Endodermal cell (in vitro differentiated cells): ENCODE measurements around a stretch of chr19.

DNA sequence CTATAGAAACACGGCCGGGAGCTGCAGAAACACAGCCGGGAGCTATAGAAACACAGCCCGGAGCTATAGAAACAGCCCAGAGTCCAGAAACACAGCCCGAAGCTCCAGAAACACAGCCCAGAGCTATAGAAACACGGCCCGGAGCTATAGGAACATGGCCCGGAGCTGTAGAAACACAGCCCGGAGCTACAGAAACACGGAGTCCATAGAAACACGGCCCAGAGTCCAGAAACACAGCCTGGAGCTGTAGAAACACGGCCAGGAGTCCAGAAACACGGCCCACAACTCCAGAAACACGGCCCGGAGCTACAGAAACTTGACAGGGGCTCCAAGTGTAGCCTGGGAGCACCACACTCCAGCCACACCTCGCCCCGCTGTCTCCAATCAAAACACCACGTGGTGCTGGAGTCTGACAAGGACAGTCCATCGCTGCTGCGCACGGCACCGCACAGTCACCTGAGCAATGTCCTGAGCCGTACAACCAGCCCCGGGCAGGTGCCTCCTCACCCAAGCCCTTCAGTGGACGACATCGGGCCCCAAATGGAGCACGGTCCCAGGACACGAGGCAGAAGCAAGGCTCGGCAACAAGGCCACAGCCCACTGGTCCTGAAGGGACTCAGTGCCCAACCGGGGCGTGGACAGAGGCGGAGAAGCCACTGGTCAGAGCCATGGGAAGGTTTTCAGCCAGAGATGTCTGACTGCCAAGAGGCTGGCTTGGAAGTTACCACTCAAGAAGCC lies 19.5 kb upstream of the PLPP2 start:
- PRO-cap: no peak

GRCh38 chr19:373978-374289 lies 1.9 kb downstream of the THEG start:
- PRO-cap: no peak

GRCh38 chr19:374290-374576 lies 1.6 kb downstream of the THEG start:
- PRO-cap: no peak

DNA sequence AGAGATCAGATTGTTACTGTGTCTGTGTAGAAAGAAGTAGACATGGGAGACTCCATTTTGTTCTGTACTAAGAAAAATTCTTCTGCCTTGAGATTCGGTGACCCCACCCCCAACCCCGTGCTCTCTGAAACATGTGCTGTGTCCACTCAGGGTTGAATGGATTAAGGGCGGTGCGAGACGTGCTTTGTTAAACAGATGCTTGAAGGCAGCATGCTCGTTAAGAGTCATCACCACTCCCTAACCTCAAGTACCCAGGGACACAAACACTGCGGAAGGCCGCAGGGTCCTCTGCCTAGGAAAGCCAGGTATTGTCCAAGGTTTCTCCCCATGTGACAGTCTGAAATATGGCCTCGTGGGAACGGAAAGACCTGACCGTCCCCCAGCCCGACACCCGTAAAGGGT lies 10.9 kb upstream of the THEG start:
- PRO-cap: bidirectional peak, plus-strand start at position 152 of the sequence, minus-strand start at position 134 of the sequence; bidirectional peak, plus-strand start outside the sequence, minus-strand start at position 395 of the sequence

DNA sequence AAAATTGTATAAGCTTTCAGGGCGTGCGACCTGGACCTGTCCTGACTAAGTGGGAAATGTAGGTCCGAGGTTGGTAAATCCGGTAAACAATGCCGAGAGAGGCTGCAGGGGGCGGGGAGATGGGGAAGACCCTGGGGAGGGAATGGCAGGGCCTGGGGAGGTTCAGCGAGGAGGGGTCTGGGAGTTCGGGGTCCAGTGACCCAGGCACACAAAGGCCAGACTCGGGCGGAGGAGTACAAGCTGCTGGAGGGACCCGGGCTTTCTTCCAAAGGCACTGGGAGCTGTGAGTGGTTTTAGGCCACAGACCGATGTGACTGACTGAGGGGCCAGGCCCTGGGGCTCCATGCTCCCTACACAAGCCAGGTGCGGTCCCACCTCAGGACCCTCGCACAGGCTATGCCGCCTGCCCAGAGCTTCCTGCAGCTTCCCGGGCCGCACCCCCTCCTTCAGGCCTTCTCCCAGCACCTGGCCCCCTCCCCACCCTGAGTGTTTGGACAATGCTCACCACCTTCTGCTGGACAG lies 3.1 kb upstream of the HCN2 start:
- PRO-cap: no peak

DNA sequence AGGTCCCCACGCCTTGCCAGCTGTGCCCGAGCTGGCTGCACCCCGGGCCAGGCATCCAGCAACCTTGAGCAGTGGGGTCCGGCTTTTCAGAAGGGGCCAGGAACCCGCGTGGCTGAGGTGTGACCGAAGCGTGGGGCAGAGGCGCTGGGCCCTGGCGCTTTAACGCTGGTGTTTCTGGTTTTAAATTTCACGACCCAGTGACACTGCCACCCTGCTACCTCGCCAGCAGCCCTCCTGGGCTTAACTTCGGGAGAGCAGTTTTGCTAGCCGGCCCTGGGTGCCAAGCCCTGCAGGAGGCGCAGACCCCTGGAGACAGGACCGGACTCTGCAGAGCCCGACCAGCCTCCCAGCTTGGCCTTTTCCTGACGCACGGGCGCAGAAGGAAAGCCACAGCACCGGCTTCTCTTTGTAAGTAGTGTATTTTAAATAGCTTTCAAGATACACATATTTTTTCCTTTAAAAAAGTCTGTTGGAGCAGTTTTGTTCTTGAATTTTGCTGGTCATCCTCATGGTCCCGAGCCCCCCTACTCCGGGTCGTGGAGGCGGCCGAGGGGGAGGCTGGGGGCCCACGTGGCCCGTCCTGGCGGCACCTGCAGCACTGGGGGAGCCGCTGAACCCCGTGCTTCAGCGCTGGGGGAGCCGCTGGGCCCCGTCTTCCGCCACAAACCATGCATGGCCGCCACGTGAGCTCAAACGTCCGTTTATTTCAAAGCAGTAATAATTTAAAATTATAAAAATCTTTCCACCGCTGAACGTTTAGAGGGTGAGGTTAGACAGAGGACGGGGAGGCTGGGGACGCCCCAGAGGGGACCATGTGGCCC lies 7.7 kb downstream of the FGF22 start:
- PRO-cap: no peak

DNA sequence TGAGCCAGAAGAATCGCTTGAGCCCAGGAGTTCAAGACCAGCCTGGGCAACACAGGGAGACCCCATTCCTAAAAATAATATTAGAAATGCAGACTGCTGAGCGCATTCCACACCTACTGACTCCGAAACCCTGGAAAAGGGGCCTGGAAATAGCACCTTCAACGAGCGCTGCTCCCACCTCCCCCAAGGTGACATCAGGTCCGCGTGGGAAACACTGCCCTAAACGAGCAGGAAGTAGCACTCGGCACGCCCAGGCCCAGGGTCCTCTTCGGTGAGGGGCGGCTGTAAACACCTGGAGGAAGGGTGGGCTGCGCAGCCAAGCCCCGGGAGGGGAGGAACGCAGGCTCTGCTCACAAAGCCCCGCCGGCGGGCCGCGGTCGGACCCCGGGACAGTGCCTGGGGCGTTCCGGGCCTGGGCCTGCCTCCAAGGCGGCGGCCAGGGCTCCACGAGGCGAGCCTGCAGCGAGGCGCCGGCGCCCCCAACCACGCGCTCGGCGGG lies 881 bp downstream of the RNF126 start:
- PRO-cap: bidirectional peak, plus-strand start at position 355 of the sequence, minus-strand start at position 138 of the sequence

DNA sequence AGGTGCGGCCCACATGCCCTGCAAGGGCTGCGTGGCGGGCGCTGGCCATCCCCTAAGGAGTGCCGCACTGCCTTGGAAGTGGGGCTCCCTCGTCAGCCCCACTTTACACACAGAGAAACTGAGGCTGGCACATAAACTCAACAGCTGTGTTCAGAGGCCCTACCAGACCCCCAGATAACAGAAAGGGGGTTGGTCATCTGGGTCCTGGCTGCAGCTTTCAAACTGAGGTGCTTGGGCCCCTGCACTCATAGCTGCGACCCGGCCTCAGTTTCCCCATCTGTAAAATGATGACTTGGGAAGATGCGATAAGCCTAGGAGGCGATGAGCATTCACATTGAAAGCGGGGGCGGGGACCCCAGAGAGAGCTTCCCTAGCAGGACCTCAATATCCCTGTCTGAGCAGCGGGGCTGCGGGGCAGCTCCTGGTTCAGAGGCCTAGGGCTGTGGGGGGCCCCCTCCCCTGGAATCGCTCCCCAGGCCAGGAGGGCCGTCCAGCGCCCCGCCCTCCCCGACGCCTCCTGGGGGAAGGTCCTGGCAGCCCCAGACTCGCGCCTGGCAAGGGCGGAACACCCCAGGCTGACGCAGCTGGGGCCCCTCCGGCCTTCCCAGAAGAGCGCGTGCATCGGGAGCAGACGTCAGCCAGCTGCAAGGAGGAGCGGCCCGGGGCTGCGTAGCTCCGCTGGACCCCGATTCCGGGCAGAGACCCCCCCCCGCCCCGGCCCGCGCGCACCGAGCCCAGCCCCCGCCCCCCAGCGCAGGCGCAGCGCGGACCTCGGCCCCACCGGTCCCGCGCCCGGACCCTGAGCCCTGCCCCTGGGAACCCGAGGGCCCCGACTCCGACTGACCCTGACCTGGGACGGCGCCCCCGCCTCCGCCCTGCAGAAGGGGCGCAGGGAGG lies 3.4 kb downstream of the FSTL3 start:
- PRO-cap: unidirectional peak, plus-strand start at position 630 of the sequence

- PRO-cap: no peak
Observed at GRCh38 chr19:694913-695316, 337 bp downstream of the PRSS57 start.

- PRO-cap: no peak
Observed at GRCh38 chr19:720556-721091, 11.9 kb downstream of the PALM start.

GRCh38 chr19:727426-728657 lies 19.1 kb downstream of the PALM start:
- PRO-cap: no peak

DNA sequence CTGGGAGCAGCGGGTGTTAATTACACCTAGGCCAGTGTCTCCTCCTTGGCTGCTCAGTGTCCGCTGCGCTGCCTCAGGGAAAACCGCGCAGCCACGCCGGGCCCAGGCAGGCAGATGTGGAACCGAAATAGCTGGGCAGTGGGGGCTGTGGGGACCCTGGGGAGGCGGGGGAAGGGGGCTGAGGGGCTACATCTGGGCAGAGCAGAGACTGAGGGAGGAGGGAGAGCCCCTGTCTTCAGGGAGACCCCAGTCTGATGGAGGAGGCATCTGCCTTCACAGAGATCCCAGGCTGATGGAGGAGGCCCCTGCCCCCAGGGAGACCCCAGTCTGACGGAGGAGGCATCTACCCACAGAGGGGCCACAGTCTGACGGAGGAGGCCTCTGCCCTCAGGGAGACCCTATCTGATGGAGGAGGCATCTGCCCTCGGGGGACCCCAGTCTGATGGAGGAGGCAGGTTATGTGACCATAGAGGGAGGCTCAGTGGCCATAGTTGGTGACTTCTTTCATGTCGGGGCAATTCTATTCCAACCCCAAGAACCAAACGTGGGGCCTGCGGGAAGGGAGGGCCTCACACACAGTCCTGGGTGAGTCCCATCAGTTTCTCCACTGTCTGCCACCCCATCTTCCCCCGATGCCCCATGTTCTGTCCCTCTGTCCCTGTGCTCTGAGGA lies 14.2 kb downstream of the MISP start:
- PRO-cap: no peak

GRCh38 chr19:797633-798079 lies 404 bp downstream of the PTBP1 start:
- PRO-cap: bidirectional peak, plus-strand start at chr19:798014, minus-strand start at chr19:797745

DNA sequence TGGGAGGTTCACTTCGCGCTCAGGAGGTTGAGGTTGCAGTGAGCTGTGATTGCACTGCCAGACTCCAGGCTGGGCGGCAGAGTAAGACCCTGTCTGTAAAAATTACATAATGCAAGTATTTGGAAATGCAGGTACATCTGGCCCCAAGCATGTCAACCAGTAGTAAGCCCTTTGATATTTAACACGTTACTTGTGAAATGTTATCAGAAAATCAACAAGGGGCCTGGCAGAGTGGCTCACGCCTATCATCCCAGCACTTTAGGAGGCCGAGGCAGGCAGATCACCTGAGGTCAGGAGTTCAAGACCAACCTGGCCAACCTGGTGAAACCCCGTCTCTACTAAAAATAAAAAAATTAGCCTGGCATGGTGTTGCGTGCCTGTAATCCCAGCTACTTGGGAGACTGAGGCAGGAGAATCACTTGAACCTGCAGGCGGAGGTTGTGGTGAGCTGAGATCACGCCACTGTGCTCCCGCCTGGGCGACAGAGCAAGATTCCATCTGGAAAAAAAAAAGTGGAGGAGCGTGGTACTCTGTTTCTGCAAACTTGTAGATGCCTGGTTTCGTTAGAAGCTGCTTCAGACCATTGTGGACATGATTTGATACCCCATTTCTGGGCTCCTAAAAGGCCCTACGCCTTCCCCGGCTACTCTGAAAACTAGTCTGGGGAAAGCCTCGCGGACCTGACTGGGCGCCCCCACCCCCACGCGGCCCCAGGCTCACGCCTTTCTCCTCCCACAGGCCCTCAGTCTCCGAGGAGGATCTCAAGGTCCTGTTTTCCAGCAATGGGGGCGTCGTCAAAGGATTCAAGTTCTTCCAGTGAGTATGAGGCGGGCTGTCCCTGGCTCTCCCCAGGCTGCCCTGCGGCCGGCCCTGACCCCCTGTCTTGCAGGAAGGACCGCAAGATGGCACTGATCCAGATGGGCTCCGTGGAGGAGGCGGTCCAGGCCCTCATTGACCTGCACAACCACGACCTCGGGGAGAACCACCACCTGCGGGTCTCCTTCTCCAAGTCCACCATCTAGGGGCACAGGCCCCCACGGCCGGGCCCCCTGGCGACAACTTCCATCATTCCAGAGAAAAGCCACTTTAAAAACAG lies 11.6 kb downstream of the PLPPR3 start:
- PRO-cap: no peak

- PRO-cap: no peak
Observed at GRCh38 chr19:813420-814070, 8.2 kb downstream of the PLPPR3 start.

DNA sequence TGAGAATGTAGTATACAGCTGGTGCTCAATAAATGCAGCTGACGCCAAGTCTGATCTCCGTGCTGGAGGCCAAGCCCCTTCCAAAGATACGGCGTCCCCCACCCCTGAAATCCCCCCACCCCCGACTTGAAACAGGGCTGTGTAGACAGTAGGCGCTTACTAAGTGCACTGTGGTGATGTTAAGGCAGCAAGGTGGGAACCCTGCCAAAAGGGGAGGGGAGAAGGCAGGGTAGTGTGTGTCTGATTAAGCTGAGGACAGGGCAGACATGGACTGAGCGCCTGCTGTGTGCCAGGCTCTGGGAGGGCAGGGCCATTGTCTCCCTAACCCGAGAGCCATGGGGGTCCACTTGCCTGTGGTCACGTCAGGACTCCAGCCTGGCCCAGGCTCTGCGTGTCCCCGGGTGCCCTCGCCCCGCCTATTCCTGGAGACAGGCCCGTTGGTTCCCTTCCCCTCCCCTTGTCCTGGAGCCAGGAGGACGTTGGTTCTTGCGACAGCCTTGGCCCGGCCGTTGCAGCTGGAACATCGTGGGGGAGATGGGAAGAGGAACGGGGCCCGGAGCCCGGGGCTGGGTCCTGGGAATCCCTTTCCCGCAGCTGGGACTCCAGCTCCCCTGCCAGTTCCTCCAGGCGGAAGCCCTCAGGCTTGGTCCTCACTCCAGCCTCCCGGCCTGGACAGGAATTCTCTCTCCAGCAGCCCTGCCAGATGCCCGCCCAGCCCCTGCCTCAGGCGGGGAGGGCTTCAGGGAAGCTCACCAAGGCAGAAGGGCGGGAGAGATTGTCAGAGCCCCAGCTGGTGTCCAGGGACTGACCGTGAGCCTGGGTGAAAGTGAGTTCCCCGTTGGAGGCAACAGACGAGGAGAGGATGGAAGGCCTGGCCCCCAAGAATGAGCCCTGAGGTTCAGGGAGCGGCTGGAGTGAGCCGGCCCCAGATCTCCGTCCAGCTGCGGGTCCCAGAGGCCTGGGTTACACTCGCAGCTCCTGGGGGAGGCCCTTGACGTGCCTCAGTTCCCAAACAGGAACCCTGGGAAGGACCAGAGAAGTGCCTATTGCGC lies 1.6 kb upstream of the ELANE start:
- PRO-cap: no peak

DNA sequence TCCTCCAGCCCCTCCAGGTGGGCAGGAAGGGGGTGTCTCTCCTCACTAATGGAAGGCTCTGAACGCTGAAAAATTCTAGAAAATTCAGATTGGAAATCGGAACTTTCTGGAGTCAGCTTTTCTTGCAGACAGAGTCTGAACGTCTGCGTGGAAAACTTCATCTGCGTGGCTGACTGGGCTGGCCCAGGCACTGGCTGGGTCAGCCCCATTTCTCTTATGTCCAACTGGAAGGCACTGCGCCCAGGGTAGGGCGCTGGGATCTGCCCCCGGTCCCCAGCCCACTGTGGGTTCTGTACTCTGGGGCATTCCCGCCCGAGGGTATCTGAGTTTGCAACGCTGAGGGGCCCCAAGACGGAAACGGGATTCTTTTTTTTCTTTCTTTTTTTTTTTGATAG lies 352 bp downstream of the CFD start:
- PRO-cap: no peak

GRCh38 chr19:903066-903579 lies 9.9 kb downstream of the R3HDM4 start:
- PRO-cap: no peak

GRCh38 chr19:912162-912553 lies 861 bp downstream of the R3HDM4 start:
- PRO-cap: no peak

DNA sequence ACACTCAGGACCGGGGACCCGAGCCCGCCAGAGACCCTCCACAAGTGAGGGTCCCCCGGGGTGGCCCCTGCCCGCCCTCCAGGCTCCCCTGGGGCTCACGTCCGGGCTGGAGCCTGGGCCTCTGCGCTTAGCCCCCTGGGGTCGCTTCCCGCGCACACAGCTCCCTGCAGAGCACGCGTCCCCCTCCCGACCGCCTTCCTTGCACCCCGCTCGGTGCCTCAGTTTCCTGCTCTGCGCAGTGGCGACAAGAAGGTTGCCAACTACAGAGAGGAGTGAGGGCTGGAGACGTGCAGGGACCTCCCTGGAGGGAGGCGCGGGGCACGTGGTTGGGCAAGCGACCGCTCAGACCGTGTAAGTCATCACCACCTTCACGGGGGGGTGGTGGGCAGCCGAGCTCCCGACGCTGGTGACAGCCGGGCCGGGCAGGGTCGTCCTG lies 1.0 kb upstream of the ARID3A start:
- PRO-cap: unidirectional peak, plus-strand start at position 236 of the sequence